Measurements from ENCODE around the genes RPS6KB1, PPM1D and DCAF7.

GRCh38 chr17:59893046-59894073, at the start of gene RPS6KB1:
TSS of gene RPS6KB1 (plus strand) at chr17:59893121.
- PRO-cap, result bidirectional peak, plus-strand start at chr17:59893132, minus-strand start at chr17:59892720; bidirectional peak, plus-strand start at chr17:59893553, minus-strand start at chr17:59893564; bidirectional peak, plus-strand start at chr17:59893607, minus-strand start at chr17:59893615; unidirectional peak, minus-strand start at chr17:59893736
- RAMPAGE, long total RNA, result start-site peak on the plus strand at chr17:59893117-59893140, 447 and 62 reads in 2 replicates

- PRO-cap, result no peak
- RAMPAGE, long total RNA, result no peak
Measured at GRCh38 chr17:60140747-60142034, 8.6 kb upstream of the CA4 start.

DNA sequence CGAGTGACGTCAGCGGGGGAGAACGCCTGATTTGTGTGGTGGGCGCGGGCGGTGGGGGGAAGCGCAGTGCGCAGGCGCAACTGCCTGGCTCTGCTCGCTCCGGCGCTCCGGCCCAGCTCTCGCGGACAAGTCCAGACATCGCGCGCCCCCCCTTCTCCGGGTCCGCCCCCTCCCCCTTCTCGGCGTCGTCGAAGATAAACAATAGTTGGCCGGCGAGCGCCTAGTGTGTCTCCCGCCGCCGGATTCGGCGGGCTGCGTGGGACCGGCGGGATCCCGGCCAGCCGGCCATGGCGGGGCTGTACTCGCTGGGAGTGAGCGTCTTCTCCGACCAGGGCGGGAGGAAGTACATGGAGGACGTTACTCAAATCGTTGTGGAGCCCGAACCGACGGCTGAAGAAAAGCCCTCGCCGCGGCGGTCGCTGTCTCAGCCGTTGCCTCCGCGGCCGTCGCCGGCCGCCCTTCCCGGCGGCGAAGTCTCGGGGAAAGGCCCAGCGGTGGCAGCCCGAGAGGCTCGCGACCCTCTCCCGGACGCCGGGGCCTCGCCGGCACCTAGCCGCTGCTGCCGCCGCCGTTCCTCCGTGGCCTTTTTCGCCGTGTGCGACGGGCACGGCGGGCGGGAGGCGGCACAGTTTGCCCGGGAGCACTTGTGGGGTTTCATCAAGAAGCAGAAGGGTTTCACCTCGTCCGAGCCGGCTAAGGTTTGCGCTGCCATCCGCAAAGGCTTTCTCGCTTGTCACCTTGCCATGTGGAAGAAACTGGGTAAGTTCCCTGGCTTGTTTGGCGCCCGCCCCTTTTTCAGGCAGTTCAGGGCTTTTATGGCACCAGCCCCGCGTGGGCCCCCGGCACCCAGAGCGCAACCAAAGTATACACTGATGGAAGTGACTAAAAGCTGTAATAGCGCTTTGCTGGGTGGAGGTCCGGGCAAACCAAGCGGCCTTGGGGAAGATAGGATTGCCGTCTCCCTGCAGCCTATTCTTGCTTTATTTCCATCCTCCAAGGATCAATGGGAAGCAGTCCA, at the start of gene PPM1D:
TSS of gene PPM1D (plus strand) at position 66 of the 1,018 bp plus-strand sequence.
- PRO-cap, result bidirectional peak, plus-strand start at position 223 of the sequence, minus-strand start outside the sequence; unidirectional peak, minus-strand start at position 597 of the sequence; unidirectional peak, minus-strand start at position 735 of the sequence
- RAMPAGE, long total RNA, result no peak

DNA sequence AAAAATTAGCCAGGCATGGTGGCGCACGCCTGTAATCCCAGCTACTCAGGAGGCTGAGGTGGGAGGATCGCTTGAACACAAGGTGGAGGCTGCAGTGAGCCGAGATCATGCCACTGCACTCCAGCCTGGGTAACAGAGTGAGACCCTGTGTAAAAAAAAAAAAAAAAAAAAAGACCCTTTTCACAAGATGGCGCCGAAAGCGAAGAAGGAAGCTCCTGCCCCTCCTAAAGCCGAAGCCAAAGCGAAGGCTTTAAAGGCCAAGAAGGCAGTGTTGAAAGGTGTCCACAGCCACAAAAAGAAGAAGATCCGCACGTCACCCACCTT, 330.0 kb upstream of the TBX2 start:
- PRO-cap, result no peak
- RAMPAGE, long total RNA, result no peak

DNA sequence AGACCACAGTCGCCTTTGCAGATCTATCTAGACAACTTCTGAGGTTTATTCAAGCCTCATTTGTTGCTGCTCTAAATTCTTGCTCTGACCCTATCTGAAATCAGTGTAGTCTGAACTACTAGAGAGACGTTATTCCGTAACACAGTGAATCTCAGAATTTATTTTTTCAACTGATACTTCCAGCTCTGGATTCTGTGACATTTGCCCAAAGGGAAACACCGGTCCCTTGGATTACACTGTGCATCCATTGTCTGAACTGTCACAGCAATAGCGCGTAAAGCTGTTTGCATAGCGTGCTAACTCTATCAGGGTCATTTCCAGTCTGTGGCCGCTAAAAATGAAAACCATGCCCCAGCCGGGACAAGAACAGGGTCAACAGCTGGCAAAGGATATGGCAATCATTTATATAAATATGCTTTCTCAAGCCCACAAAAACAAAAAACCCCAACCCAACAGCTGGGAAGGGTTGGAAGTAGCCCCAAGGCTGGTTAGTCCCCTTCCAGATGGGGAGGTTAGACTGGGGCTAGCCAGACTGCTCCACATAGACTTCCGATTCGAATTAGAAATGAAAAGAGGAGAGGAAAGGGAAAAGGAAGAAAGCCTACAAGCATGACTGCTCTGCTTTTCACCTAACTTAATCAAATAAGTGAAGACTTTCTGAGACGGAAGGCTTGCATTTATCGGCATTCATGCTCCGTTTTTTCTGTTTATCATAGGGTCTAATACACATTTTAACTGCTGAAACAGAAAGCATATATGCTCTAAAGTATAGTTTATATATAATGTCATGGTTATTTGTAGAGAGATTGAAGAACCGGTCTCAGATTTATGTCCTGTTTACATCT, 203.4 kb upstream of the TBX2 start:
- PRO-cap, result no peak
- RAMPAGE, long total RNA, result no peak

- PRO-cap, result no peak
- RAMPAGE, long total RNA, result no peak
Measured at GRCh38 chr17:61407969-61409223, 8.8 kb downstream of the TBX2 start.

DNA sequence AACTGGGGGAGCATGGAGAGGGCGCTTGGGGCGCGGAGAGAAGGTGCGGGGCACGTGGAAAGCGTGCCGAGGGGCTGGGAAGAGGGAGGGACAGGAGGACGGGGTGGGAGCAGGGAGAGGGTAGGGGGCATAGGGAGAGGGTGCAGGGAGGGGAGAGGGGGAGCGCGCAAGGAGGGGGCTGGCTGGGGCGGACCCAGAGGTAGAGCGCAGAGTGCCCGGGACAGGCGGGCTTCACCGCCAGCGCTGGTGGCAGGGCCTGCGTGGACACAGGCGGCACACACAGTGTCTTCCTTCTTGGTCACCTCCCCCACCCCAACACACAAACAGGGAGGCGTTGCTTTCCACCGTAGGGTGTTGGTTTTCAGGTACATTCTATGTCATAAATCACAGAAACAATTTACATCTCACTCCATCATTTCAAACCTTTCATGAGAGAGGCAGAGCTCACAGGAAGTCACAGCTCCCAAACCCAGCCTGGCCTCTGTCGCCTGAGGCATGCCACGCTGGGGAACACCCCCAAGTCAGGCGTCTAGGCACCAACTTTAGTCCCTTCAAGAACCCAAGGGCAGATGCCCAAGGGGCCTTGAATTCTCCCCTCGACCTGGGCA, 10.3 kb downstream of the TBX4 start:
- PRO-cap, result no peak
- RAMPAGE, long total RNA, result no peak

DNA sequence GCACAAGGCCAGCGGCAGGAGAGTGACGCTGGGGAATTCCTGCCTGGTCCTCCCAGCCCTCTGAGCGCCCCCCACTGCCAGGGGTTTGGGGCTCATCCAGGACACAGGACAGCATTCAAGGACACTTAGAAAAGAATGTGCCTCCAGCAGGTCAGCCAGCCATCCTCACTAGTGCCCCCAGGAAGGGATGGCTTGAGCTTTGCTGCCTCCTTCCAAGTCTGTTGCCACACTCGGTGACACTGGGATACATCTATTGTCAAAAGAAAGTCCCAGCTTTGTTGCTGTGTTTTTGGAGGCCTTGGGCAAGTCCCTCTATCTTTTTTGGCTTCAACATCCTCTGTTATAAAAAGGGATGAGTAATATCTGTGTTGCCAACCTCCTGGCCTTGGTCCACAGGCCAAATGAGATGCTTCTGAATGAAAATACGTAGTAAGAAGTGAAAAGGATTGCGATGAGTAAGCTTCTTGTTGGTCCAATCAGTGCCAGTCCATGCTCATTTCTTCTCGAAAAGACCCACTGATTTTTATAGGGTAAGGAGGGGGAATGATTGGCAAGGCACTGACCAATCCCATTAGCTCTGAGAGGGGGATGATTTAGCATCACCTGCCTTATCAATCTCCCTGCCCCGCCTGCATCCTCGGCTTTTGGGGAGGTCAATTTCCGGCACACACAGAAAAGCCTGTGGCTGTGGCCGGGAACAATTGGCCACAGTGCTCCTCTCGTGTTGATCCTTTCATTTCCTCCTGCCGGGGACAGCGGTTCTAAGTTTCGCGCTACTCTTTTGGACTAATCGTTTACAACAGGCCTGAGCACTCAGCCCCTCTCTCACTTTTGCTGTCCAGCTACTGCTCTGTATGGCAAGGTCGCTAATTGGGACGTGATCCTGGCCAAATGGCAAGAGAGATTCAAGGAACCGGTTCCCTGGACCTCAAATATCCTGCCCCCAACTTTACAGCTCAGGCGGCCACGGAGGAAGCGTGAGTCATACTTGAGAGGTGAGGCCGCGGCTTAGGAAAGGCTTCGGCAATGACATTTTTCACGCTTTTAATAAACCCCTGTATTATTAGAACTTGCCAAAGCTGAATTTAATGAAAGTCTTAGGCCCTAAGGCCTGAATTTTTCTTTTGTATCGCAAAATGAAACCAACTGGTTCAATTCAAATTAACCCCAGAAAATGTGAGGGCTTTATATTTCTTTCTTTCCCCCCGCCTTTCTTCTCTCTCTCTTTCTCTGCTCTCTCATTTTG, 43.0 kb downstream of the TBX4 start:
- PRO-cap, result no peak
- RAMPAGE, long total RNA, result no peak

- PRO-cap, result no peak
- RAMPAGE, long total RNA, result no peak
Measured at GRCh38 chr17:61590687-61591058, 346 bp downstream of the NACA2 start.

DNA sequence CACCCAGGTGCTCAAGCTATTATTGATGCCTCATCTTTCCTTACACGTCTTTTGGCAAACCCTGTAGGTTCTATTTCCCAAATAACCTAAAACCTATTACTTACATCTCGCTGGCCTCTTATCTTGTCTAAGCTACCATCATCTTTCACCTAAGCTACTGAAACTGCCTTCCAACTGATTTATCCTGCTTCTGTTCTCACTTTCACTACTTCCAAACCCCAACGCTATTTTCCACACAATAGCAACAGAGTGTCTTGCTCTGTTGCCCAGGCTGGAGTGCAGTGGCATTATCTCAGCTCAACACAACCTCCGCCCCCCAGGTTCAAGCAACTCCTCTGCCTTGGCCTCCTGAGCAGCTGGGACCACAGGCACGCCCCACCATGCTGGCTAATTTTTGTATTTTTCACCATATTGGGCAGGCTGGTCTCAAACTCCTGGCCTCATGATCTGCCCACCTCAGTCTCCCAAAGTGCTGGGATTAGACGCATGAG, 52.8 kb upstream of the INTS2 start:
- PRO-cap, result no peak
- RAMPAGE, long total RNA, result no peak

GRCh38 chr17:62140739-62141379, 75.8 kb upstream of the MED13 start:
- PRO-cap, result no peak
- RAMPAGE, long total RNA, result no peak

GRCh38 chr17:62681367-62681910, 54.0 kb downstream of the MRC2 start:
- PRO-cap, result no peak
- RAMPAGE, long total RNA, result no peak

DNA sequence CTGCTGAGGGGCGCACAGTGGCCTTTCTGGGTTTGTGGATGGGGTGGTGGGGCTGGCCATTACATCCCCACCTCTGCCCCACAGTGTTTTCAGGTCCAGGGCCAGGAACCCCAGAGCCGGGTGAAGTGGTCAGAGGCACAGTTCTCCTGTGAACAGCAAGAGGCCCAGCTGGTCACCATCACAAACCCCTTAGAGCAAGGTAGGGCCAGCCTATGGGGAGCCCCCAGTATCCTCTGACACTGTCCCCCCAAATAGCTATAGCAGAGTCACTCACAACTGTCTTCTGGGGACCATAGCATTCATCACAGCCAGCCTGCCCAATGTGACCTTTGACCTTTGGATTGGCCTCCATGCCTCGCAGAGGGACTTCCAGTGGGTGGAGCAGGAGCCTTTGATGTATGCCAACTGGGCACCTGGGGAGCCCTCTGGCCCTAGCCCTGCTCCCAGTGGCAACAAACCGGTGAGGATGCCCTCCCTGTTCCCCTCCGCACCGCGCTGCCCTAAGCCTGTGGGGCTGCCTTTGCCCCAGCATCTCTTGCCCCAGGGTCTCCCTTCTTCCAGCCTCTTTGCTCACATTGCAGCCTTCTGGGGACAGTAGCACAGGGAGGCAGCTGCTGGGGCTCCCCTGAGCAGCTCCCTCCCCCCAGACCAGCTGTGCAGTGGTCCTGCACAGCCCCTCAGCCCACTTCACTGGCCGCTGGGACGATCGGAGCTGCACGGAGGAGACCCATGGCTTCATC, 60.9 kb downstream of the MRC2 start:
- PRO-cap, result no peak
- RAMPAGE, long total RNA, result no peak

DNA sequence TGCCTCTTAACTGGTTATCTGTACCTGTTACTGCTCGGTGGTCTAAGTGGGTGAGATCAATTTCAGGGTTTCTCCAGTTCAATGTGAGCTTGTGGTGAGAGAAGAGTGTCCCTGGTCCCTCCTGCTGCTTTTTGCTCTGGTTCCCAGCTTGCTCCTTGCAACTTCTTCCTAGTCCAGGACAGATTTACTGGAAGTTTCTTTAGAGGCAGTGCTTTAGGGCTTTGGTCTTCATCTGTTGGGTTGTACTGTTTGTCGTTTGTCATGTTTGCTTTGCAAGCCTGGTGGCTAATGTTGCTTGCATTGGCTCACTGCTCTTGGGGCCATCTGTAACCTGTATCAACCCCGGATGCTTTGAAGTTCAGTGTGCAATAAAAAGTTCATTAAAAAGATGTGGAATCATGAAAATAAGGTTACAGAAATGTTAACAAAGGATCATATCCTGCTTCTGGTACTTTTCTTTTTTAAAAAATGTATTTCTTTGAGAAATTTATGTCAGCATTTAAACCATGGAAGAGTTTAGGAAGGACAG, 82.5 kb downstream of the MRC2 start:
- PRO-cap, result no peak
- RAMPAGE, long total RNA, result no peak

GRCh38 chr17:62724591-62725264, 83.4 kb downstream of the MARCHF10 start:
- PRO-cap, result no peak
- RAMPAGE, long total RNA, result no peak

GRCh38 chr17:63399681-63400264, 46.3 kb downstream of the CYB561 start:
- PRO-cap, result no peak
- RAMPAGE, long total RNA, result no peak

GRCh38 chr17:63433602-63434536, 12.2 kb downstream of the CYB561 start:
- PRO-cap, result no peak
- RAMPAGE, long total RNA, result no peak

DNA sequence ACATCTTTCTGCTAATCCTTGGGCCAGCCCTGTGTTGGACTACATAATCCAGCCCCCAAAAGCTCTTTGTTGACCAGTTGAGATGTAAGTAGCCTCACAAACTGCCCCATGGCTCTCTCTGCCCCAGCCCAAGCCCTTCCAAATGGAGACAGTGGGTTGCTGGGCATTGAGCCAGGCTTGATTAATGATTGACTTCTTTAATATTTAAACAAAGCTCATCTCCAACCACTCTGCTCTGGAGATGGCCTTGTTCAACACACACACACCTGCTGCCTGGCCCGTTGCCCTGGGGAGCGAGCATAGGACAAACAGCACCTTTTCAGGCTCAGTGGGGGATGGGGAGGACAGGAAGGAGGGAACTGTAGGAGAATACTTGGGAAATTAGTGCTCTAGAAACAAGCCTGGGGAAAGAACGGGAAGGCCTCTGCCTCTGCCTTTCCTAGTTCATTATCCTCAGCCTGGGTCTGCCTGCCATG, 2.7 kb upstream of the KCNH6 start:
- PRO-cap, result no peak
- RAMPAGE, long total RNA, result no peak

GRCh38 chr17:63550317-63550828, at the start of gene DCAF7:
TSS of gene DCAF7 (plus strand) at chr17:63550477.
- PRO-cap, result bidirectional peak, plus-strand start at chr17:63550500, minus-strand start at chr17:63550247
- RAMPAGE, long total RNA, result no peak

DNA sequence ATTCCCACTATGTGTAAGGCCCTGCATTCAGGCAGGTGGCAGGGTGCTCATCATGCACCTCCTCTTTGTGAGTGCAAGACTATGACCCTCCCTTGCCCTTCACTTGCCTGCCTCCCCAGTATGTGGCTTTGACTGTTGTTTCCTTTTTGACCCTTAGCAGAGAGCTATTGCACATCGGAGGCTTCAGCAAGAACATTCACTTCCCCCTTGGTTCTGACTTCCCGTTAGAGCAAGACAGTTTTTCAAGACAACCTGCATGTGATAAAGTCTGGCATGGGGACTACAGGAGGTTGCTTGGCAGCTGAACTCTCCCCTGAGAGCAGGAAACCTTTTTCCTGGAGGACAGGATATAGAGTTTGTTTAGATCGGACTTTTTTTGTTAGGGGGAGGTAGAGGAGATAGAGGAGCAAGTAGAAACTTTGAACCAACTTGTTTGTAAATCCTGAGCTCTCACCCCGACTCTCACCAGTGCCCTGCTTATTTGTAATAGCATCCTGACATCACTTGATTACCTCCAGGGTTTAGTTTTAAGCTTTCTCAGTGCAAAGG, 34.3 kb downstream of the LIMD2 start:
- PRO-cap, result no peak
- RAMPAGE, long total RNA, result no peak

Measured in OCI-LY7 (cell line).